Neuron (in vitro differentiated cells): Measurements from ENCODE around the genes DNAJC15 and CCDC122.

DNA sequence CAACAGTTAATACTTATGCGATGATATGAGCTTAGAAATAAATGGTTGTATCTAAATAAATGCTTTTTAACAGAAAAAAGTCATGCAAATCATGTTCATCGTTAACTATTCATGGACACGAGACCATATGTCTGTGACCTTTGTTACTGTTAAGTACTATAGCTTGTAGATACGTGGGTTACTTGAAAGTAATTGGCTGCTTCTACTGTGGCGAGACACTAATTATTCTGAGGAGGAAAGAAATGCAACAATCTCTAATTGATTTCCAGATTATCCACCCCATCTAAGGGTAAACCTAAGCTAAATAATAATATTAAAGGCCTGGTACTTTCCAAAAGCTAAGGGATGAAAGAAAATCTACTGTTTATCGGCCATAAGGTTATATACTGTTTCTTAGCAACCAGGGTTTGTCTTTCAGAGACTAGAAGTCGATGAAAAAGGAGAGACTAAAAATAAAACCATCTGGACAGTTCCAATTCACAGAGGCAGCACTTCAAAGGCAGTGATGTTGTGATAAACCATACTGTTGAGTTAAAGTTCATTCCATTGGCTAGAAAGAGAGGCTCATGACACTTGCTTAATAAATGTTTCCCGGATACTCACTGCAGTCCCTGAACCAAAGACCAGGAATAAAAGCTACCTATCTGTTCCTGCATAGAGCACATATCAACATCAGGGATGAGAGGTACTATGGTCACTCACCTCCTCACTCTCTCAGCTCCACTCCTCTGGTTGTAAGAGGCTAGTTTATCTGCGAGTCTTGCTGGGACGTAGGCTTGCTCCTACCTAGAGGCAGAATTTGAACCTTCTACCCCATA lies 1.4 kb downstream of the EPSTI1 start:
- PRO-cap, result no peak

- PRO-cap, result bidirectional peak, plus-strand start at chr13:43023590, minus-strand start at chr13:43023736; bidirectional peak, plus-strand start at chr13:43024051, minus-strand start at chr13:43023967
Observed at GRCh38 chr13:43022998-43024258, at the start of gene DNAJC15. TSS of gene DNAJC15 (plus strand) at chr13:43023586.

DNA sequence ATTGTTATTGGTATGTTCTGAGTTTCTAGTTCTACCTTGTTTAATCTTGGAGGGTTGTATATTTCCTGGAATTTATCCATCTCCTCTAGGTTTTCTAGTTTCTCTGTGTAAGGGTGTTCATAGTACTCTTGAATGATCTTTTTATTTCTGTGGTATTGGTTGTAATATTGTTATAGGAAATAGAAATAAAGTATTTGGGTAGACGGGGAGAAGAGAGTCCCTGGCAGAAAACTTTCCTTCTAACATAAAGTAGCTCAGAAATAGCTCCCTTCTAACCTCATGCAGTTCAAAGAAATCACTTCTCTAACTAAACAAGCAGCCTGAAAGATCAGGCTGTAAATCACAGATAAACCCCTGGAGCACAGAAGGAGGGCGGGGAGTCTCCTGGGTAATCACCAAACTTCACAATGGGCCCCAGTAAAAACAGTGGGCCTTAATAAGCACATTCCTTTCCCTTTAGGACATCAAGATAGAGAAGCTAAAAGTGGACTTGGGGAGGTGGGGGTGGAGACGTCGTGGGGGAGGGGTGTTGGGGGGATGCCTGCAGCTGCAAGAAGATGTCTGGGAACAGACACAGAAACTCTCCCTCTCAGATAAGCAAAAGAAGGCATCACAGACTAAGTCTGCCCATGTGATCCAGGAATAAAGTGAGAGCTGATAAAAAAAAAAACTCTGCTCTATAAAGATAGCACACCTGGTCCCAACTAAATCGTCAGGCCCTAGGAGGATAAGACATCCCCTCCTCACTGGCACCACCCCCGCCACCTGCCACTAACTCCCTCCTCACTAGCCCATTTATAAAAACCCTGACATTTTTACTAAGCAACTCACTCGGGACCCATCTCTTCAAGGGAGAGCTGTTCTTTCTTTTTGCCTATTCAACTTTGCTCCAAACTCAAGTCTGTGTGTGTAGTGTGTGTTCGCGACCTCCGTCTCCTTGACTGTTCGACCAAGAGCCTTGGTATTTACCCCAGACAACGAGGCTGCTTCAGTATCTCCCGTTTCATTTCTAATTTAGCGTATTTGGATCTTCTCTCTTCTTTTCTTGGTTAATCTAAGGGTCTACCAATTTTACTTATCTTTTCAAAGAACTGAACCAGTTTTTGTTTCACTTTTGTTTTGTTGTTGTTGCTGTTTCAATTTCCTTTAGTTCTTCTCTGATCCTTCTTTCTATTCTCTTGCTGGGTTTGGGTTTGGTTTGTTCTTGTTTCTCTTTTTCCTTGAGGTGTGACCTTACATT lies 31.6 kb downstream of the DNAJC15 start:
- PRO-cap, result no peak

GRCh38 chr13:43087957-43088662 lies 64.7 kb downstream of the DNAJC15 start:
- PRO-cap, result no peak

DNA sequence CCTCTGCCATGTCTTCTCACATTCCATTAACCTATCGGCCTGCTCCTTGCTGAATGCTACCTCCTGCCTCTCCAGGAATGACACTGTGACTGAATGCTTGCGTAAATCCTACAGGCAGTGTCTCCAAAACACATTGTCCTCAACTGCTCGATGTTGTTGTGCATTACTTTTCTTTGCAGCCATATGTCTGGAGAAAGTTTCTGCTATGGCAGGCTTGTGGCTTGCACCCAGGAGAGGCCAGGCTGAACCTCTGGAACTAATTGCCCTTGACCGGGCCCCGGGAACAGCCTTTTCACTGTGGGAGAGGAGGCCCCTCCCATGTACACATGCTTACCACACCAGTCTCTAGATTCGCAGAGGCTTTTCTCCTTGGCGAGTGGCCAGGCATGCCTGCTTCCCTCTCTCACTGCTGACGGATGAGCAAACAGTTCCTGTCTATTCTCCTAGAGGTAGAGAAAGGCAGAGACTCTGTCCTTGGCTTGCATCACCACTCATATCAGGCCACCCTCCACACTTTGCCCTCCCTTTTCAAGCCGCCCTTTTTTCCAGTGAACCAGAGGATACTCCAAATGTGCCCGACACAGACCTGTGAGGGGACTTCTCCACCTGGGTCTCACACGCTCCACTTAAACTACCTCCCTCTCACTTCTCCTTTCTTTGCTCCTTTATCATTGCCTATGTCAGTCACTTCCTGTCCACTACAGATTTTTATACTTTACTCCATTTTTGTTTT lies 284.4 kb downstream of the DNAJC15 start:
- PRO-cap, result no peak

GRCh38 chr13:43608769-43609140 lies 178.0 kb downstream of the ENOX1 start:
- PRO-cap, result no peak

- PRO-cap, result bidirectional peak, plus-strand start at chr13:43686827, minus-strand start at chr13:43686646
Observed at GRCh38 chr13:43686444-43687150, 100.2 kb downstream of the ENOX1 start.

DNA sequence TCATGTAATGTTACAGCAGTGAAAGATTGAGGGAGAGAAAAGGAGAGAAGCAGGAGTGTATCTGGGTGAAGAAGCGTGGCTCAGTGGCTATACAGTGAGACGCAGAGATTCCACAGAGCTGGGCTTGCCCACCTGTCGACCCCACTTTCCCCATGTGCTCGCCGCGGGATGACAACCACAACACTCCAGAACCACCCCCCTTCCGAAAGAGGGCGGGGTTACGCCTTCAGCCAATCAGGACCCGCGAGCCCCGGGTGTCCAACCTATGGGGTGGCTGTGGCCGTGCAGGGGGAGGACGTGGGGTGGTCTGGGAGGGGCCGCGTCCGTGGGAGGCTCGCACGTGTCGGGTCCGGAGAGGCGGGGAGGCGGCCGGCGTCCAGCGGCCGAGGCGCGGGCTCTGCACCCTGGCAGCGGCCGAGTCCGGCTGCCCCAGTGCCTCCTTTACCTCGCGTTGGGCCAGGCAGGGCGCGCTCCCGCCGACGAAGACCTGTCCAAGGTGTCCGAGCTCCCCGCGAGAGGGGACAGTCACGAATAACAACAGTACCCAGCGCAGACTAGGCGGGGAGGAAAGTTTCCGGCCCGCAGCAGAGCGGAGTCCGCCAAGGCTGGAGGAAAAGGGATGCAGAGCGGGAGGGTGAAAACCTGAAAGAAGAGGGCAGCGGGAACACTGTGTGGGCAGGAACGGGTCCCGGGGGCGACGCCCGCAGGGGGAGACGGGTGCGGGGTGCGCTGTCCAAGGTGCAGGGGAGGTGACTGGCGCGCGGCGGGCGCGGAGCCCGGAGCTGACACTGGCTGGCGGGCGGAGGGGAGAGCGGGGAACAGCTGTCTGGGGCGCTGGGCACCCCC lies 985 bp downstream of the ENOX1 start:
- PRO-cap, result no peak

DNA sequence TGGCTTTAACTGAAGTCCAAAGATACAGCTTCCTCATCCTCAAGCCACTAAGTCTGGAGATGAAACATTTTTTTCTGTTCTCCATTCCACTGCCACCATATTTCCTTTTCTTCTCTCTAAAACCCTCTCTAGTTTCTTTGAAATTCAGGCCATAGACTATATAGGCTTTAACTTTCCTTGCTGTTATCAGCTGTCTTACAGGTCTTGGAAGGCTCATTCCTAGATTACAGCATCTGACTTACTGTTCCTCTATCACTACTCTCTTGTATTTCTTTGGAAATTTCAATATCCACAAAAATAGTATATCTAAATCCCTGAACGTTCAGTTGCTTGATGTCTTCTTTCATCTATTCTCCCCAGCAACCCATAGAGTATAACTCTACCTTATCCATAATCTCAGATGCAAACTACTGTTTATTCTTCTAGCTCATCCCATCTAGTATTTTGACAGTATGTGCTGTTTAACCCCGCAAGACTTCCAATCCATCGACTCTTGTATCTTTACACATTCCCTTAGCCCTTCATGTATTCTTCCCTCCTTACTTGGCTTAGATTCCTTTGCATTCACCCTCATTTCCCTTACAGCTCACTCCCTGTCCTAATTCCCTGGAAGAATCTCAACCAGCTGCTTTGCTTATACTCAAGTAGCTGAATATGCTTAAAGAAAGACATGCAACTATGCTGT lies 7.7 kb downstream of the CCDC122 start:
- PRO-cap, result no peak

DNA sequence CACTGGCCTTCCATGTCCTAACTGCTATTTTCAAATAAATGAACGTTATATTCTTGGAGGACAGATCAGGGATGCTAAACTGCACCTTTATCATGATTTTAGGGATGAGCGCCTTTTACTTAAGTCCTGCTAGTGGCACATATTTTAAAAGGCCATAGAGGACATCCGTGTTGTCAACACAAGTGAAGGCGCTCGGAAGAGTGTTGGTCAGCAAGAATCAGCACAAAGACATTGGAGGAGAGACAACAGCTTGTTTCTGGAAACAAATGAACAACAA lies 943 bp downstream of the CCDC122 start:
- PRO-cap, result no peak

DNA sequence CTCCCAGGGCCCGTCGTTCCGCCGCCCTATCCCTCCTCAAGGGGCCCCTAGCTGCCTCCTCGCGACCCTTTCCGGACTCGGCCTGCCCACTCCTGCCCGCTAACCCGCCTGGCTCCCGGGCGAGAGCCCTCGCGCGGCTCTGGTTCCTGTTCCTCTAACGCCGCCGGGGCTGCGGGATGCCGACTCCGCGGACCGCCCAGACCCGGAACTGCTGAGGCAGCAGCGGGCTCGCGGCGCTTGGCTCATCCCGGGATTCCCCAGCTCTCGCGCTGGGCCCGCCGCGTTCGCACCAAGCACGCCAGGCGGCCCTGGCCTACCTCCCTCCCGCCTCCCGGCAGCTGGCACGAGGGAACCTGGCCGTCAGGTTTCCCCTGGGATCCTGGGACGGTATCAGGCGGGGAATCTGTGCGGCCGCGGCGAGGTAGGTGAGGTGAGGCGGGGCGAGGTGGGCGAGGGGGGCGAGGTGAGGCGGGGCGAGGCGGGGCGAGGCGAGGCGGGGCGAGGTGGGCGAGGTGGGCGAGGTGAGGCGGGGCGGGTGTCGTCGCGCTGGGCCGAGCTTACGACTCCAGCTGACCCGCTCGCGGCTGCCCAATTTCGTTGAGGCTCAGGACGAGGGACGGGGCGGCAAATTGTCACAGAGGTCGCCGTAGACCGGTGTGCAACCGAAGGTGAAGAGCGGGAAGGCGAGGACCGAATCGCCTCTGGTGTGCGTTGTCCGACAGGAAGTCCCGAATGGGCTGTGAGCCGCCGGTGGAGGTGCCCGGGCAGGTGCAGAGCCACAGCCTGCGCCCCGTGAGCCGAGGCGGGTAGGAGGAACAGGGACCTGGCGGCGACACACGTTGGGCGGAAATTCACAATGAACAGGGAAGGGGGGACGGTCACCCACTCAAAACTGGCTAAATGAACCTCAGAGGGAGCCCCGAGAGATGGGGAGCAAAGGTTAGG lies at the start of gene CCDC122:
Gene CCDC122 (minus strand): TSS at position 427 of the 945 bp plus-strand sequence.
- PRO-cap, result bidirectional peak, plus-strand start at position 260 of the sequence, minus-strand start at position 210 of the sequence; bidirectional peak, plus-strand start at position 591 of the sequence, minus-strand start at position 491 of the sequence

DNA sequence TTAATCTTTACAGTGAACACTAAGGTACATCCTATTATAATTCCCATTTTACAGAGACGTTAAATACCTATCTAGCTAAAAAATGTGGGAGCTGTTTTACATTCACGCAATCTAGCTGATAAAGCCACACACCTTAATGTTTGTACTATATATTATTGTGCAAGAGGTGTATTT lies 18.2 kb downstream of the SMIM2 start:
- PRO-cap, result no peak

DNA sequence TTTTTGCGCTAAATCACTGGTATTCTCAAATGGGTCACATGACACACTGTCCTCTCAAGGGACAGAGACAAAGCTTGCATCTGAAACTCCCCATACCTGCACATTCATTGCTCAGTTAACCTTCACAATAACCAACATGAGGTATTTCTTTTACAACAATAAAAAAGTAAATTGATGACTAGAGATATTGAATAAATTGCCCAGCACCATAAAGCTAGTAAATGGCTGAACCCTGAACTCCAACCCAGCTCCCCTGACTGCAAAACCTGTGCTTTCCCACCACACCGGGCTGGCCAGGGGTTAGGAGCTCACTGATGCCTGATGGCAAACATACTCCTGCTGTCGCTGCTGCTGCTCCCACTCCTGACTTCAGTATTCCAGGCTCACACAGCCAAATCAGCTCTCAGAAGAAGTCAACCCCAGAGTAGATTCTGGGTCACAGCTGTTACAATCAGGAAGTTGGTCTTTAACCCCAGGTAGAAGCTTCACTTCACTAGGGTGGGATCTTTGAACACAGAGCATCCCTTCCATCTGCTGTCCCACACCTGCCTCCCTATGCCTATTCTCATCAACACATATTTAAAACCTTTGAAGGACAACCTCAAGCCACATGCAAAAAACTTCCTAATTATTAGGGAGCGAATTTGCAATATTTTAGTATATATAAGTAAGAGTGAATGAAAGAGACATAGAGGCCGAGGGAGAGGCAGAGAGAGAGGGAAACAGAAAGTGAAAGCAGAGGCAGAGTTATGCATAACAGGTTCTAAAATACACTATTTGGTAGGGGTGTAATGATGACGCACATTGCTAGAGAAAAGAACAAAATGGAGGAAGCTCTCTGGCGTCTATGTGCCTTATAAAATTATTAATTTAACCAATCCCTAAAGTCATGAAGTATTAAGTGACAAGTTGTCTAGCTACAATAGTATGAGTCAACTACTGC lies 99.5 kb upstream of the SERP2 start:
- PRO-cap, result no peak

- PRO-cap, result no peak
Observed at GRCh38 chr13:44313441-44314166, 60.0 kb upstream of the SERP2 start.

DNA sequence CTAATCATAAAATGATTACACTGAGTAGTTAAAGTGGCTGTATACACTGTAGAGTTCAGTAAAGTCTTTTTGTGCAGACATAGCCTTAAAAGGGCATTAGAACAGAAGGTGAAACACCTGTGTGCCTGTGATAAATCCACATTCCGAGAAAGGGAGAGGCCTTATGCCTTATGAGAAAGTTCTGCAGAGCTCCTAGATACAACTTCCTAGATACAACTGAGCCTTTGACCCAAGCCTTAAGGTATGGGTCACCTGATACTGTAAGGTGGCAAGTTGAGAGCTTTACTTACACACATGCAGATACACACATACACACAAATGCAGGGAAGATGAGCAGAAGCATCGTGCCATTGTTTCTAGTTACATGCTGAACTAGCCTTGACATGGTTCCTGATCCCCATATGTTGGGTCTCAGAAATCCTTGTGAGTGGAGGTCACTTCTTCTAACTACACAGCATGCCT lies 6.3 kb downstream of the SERP2 start:
- PRO-cap, result no peak

GRCh38 chr13:44431053-44431768 lies 57.6 kb downstream of the SERP2 start:
- PRO-cap, result no peak

GRCh38 chr13:44751959-44752612 lies 176.0 kb upstream of the TSC22D1 start:
- PRO-cap, result no peak

GRCh38 chr13:44759595-44759929 lies 183.4 kb upstream of the TSC22D1 start:
- PRO-cap, result no peak

- PRO-cap, result no peak
Observed at GRCh38 chr13:45119605-45120097, 659 bp upstream of the GTF2F2 start.

DNA sequence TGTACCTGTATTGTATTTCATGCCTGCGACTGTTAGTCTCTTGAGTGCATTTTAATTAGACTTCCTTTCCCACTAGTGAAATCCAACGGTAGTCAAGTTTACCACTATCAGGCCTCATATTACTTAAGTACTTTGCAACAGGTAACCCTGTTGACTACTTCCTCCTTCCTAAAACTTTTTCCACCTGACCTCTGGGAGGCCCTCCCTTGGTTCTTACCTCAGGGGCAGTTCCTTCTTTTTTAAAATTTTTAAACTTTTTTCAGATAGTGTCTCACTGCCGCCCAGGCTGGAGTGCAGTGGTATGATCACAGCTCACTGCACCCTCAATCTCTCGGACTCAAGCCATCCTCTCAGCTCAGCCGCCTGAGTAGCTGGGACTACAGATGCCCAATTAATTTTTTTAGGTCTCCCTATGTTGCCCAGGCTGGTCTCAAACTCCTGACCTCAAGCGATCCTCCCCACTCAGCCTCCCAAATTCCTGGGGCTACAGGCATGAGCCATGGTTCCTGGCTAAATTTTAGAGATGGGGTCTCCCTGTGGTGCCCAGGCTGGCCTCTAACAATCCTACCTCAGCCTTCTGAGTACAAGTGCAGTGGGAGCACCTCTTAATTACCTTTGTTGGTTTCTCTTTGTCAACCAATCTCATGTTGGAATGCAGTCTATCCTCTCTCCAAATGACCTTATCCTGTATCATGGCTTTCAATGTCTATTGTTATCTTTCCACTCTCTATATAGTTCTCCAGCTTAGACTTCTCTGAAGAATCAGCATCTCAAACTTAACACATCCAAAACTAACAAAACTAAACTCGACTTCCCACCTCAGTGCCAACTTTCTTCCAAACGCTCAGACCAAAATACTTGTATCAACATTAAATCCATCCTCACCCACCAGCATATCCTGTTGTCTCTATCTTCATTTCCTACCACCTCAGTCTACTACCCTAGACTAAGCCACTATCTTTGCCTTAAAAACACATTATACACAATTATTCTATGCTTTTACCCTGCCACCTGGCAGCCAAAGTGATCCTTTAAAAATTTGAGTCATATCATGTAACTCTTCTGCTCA lies 6.9 kb downstream of the TPT1 start:
- PRO-cap, result no peak